A172 (cell line): ENCODE results near the gene TRPM6.

DNA sequence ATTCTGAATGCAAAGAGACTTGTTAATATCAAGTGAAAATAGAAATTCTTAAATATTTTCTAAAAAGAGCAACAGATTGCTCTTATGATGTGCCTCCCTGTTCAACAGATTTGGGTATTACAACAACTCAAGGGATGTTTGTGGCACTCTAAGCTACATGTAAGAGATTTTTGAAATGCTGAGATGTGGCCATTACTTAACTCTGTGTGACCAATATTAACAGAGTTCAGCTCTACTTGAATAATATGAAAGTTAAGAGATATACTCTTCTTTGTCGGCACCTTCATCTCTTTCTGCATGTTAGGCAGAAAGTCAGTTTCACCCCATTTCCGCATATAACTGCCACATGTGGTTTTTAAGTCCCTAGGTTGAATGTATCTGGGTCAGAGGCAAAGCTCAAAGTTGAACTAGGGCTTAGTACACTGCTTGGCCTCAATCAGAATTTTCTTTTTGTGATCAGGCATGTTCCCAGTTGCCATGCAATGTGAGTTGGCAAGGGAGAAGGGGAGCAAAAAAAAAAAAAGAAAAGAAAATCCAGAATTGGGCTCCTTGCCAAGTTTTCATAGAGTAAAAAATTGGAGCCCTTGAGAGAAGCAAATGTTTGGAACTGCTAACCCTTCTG lies 251.3 kb upstream of the RORB start:
- RAMPAGE, long total RNA: no peak

- RAMPAGE, long total RNA: no peak
Observed at GRCh38 chr9:74497987-74498490, 904 bp downstream of the RORB start.

- RAMPAGE, long total RNA: no peak
Observed at GRCh38 chr9:74500419-74501036, 3.4 kb downstream of the RORB start.

DNA sequence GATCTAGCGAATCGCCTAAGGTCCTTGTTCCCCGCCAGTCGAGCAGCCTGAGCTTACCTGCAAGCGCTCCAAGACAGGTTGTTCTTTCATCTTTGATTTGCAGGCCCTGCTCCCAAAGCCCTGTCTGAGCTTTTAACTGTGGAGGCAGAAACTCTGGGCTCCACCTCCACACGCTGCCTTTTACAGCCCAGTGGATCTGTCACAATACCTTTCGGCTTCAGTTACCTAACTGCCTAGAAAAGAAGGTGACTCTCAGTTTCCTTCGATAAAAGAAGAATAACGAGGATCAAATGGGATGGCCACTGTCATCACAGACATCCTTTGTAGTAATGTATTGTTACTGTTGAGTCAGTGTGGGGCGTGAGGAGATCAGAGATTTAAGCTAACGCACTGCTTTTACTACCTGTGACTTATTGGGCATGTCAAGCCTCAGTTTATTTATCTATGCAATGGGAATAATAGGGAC lies at the start of gene TRPM6:
Gene TRPM6, minus strand, starts transcription at position 155 of the 466 bp plus-strand sequence.
- RAMPAGE, long total RNA: no peak

DNA sequence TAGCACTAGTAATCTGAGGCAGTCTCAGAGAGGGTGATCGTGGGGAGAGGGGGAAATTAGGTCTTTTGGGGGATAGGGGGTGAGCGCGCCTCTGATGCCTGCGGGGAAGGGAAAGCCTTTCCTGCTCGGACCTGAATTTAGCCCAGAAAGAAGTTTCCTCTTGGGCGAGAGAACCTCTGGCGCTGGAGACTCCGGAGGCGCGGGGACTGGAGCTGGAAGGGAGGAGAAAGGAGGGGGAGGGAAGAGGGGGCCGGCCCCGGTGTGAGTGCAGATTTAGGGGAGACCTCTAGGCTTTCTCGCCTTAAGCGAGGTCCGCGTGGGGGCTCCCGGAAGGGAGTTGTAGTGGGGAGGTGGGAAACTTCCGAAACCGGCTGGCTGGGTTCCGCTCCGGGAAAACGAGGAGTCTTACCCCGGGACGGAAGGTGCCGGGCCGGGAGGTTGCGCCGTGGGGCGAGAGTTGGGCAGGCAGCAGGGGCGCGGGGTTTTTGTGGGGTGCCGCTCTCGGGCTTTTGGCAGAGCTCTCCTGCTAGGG lies 1.3 kb downstream of the PCSK5 start:
- RAMPAGE, long total RNA: no peak

DNA sequence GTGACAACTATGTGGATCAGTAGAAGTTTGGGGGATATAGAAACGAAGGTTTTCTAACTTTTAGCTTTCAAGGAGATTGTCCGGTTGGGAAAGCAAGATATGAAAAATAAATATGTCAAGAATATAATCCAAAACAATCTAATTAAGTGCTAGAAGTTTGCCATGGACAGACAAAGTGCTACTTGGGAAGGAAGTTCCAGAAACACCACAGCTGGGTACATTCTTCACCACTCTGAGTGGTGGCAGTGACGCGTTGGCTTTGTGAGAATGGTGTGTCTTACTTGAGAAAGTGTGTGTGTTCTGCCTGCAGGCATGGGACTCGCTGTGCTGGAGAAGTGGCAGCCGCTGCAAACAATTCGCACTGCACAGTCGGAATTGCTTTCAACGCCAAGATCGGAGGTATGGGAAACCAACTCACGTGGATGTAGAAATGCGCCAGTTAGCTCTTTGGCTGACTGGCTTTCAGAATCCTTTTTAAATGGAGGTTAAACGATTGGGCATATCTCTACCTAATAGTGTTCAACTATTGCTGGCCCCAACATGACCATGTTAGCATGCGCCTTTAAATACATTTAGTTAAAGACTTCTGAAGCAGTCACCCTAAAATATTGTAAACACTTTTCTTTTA lies 177.3 kb downstream of the PCSK5 start:
- RAMPAGE, long total RNA: no peak

DNA sequence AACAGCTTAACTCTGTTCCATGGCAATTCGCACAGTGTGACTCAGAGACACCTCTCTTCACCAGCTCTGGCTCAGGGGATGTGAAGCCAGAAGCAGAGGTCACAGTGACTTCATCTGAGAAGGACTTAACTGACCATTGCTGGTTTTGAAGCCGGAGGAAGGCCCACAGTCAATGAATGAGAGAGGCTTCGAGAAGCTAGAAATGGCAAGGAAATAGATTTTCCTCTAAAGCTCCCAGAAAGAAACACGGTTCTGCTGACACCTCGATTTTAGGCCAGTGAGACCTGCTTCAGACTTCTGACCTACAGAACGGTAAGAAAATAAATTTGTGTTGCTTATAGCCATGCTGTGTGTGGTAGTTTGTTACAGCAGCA lies 17.0 kb upstream of the GCNT1 start:
- RAMPAGE, long total RNA: no peak

GRCh38 chr9:76530668-76531075 lies 71.7 kb downstream of the GCNT1 start:
- RAMPAGE, long total RNA: no peak

DNA sequence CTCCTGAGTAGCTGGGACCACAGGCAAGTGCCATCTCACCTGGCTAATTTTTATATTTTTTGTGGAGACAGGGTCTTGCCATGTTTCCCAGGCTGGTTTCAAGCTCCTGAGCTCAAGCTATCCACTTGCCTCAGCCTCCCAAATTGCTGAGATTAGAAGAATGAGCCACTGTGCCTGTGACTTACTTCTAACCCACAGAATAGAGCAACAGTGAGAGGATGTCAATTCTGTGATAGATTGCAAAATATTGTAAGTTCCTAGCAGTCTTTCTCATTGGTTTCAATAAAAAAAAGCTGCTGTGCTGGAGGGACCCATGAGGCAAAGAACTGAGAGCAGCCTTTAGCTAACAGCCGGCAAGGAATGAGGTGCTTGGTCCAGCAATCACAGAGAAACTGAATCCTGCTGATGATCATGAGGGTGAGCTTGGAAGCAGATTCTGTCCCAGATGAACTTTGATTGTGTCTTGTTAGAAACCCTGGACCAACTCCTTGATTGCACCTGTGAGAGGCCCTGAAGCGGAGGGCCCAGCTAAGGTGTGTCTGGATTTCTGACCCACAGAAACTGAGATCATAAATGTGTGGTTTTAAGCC lies 149.7 kb downstream of the GCNT1 start:
- RAMPAGE, long total RNA: no peak

DNA sequence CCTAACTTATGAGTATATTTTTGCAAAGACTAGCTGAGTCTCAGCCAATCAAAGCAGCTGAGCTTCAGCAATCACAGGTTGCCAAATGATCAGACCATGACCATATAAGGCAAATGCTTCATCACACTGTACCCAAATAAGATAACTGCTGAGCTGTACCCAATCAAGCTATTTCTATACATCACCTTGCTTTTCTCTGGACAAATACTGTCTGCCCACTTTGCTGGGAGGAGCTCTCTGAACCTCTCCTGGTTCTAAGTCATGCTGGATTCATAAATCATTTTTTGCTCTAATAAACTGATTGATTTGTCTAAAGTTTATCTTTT lies 175.4 kb downstream of the GCNT1 start:
- RAMPAGE, long total RNA: no peak

DNA sequence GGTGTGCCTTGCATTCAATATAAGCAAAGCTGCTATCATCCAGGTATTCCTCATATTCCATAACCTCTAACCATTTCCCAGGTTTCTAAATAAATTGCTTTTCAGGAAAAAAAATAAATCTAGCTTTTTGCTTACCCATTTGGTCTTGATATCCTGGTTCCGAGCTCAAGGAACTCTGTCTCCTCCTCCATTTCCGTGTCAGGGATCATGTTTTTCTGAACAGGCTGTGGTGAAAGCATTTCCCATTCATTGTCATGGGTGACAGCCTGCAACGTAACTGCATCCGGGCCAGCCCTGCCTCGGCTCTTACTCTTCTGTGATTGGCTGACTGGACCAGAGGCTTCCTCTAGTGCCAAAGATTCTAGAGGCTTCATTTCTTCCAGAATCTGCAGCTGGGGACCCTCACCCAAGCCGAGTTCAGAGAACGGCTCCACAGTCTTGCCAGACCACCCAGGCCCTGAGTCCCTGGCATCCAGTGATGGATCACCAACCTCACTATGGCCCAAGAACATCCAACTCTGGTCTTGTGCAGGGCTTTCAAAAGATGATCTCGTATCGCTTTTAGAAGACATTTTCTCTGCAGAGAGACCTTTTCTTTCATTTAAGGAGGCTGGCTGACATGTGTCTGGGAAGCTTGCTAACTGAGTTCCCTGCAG lies 202.6 kb downstream of the PRUNE2 start:
- RAMPAGE, long total RNA: no peak

DNA sequence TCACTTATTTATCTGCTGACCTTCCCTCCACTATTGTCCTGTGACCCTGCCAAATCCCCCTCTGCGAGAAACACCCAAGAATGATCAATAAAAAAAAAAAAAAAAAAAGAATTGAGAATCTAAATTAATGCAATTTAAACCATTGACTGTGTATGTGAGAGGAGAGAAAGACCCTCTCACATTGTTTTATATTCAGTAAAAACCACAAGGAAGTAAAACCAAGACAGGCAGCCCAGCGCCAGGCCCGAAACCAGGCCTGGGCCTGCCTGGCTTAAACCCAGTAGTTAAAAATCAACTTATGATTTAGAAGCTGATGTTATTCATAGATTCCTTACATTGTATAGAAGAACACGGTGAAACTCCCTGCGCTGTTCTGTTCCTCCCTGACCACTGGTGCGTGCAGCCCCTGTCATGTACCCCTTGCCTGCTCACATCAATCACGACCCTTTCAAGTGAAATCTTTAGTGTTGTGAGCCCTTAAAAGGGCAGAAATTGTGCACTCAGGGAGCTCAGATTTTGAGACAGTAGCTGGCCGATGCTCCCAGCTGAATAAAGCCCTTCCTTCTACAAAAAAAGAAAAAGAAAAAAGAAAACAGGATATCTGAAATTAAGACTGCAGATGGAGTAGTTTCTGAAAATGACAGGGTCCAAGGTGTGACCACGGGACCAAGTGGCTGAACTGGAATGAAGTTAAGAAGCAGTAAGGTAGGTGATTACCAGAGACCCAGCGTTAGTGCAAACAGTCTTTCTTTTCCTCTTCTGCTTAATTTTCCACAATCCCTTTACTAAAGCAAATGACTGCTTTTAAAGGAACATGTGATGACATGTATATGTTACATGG lies 50.5 kb upstream of the PRUNE2 start:
- RAMPAGE, long total RNA: no peak

GRCh38 chr9:77731886-77732433 lies 83.8 kb upstream of the GNA14 start:
- RAMPAGE, long total RNA: no peak

- RAMPAGE, long total RNA: no peak
Observed at GRCh38 chr9:77945668-77946378, 85.8 kb downstream of the GNAQ start.

- RAMPAGE, long total RNA: no peak
Observed at GRCh38 chr9:77977004-77977922, 54.3 kb downstream of the GNAQ start.

DNA sequence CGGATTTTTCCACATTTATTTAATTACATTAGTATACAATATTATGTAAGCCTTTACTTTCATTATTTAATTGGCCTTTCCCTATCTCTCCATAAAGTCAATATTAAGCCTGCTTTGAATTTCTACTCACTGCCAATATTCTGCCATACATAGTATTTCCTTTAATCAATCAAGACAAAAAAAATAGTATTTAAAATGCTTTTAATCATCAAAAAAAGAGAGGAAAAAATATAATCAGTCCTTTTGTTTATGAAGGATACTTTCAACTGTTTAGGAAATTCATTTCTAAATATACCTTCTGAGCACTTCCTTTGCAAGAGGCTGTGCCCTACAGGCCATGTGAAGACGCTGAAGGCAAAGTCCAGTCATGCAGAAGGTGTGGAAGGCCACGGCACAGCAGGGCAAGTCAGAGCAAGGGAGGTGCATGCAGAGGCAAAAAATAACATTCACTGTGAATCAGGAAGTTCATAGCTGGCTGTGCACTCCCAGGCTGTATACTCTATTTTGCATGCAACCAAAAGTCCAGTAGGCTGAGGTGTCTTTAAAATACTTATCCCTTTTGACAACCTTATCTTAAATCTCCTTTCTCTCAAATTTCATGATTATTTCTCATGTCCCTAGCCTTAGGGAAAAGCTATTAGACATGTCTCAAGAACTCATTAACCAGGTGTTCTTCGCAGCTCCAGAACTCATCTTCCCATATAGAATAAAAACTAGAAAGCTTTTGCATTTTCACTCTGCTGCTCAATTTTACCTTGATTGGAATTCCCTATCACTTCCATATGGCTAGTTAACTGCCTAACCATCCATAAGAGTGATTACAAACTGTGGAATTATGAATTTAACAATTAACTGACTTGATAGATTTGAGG lies 50.3 kb downstream of the GNAQ start:
- RAMPAGE, long total RNA: no peak

GRCh38 chr9:78300265-78300730 lies 3.4 kb downstream of the PSAT1 start:
- RAMPAGE, long total RNA: no peak

DNA sequence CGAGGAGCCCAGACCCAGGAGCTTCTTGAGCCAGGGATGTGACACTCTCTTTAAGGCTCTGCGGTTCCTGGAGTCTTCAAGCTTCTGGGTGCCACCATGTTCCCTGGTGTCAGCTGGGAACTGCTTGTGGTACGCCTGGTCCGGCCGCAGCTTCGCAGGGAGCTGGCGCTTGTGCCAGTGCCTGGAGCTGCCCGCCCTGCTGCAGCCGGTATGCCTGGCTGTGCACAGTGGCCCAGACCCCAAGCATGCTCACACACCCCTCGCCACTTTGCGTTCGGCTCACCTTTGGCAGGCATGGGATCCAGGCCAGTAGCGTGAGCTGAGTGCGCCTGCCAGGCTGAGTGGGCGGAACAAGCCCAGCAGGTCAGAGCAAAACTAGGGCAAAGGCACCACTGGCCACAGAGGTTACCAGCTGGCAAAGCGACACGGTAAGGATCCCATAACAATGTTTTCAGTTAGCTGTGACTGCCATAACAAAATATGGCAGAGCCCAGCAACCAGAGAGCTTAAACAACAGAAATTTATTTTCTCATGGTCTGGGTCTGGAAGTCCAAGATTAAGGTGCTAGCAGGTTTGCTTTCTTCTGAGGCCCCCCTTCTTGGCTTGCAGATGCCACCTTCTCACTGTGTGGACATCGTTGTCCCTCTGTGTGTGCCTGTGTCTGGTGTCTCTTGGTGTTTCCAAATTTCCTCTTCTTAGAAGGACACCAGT lies 61.5 kb downstream of the PSAT1 start:
- RAMPAGE, long total RNA: no peak

DNA sequence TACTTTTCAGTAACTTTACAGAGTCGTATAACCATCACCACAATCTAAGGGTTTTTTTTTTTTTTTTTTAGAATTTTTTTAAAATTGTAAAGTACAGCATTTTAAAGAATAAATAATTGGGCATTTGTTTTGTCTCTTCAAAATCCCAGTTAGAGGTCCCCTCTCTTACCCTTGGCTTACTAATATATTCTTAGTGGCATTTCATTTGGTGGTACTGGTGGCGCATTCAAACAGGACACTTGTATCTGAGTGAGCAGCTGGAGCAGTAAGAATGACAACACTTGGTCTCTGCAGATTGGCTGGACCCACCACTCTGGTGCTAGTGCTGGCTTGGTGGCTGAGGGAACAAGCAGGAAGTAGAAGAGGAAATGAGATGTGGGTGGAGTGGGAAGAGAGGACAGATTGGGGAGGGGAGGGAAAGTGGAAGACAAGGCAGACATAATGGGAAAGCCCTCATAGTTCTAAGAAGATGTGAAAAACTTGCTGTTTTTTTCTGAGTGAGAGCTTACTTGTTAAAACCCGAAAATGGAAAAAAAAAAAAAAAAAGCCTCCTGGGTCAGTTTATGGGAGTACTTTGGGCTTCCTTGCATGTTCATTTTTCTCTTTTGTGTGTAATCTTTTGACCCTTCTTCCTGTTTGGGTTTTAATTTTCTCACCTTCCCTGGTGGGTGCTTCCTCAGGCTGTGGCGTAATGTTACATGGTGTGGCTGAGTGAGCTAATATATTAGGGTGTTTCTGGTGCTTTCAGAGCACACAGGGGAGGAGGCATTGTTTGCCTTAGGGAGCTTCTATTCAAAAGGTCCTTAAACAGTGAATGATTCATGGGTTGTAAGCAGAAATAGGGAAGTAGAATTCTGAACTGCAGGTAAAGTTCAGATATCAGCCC lies 52.1 kb downstream of the TLE4 start:
- RAMPAGE, long total RNA: no peak

GRCh38 chr9:79669817-79670168 lies 98.0 kb downstream of the TLE4 start:
- RAMPAGE, long total RNA: no peak